Endothelial cell (in vitro differentiated cells): ENCODE measurements around the gene TMTC1.

- PRO-cap, result unidirectional peak, minus-strand start at chr12:29783912; unidirectional peak, minus-strand start at chr12:29783937
Observed at GRCh38 chr12:29783525-29784298, at the start of gene TMTC1. Gene TMTC1 (minus strand): TSS chr12:29783942.

DNA sequence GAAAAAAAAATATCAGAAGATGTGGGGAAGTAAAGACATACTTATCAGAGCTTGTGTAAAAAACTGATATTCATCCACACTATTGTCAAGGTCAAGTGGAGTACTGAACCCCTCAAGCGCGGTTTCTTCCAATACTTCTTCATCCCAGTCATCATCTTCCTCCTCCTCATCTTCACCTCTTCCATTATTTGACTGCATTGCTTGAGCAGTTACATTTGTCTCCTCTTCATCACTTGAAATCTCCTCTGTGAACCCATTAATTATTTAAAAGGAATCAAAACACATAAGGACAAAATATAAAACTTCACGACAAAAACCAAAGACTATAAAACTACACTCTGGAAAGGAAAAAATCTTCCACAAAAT is 61.6 kb downstream of the IPO8 start:
- PRO-cap, result no peak

DNA sequence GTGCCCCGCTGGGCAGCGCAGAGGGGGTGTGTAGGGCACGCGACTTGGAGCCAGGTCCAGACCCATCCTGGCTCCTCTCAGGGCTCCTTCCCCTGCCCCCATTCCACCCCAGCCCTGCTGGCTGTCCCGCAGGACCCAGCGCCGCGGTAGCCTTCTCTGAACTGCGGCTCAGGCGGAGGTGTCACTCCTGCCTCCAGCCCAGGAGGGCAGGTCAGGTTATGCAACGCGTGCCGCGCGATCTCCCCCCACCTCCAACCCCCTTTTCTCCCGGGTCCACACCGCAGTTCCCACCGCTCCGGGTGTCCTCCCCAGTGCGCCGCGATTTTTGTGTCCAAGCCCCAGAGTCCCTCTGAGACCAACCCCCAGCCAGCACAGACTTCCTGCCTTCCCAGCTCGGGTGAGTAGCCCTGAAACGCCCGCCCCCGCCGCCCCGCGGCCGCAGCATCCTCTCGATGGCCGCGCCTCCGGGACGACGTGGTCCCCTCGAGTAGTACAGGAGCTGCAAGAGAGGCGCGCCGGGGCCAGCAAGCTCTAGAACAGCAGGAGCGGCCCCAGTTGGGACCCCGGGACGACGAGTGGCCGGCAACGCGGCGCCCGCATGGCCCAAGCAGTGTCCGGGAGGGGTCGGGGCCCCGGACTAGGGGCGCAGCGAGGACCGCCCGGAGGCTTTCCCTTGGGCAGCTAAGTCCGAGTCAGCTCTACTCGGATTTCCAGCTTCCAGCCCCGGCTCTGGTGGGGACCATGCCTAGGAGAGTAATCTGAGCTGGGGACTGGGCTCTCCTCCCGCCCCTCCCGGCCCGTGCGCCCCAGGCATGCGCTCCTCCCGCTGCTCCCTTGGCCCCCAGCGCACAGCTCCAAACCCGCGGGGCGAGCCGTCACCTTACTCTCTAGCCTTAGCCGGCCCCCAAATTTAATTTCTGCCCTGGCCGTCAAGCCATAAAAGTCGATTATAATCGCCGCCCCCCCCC is 41.4 kb upstream of the CAPRIN2 start:
- PRO-cap, result bidirectional peak, plus-strand start at position 184 of the sequence, minus-strand start at position 163 of the sequence; bidirectional peak, plus-strand start at position 534 of the sequence, minus-strand start at position 351 of the sequence

DNA sequence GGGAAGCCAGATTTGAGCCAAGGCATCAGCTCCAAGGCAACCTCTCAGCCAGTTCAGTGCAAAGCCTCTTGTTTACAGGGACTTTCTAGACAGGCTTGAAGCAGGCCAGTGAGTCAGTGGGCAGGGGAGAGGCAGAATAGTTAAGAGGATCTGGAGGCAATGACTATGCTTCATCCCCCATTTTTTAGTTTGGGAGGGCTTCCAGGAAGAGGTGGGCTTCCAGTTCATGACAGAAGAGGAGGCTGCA is 104.7 kb downstream of the SINHCAF start:
- PRO-cap, result unidirectional peak, plus-strand start at position 116 of the sequence

DNA sequence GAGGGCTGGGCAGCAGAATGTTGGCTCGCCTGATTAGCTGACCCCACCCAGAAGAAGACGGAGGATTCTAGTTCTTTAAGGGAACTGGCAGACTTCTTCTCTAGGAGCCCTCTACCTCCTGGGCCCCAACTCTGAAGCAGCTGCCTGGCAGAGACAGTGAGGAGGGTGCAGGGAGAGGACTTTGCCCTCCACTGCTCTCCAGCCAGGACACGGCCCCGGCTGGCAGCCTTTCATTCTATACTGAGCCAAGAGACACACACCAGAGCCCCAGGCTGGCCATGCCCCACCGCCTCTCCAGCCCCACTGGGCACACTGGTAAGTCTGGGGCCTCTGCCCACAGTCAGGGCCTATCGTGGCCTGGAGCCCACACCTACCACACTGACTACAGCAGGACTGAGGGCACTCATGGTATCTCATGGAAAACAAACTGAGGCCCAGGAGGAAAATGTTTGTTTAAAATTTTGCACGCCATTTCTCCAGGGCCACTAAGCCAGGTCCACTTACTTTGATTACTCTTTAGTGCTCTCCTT is 96.5 kb downstream of the SINHCAF start:
- PRO-cap, result no peak

DNA sequence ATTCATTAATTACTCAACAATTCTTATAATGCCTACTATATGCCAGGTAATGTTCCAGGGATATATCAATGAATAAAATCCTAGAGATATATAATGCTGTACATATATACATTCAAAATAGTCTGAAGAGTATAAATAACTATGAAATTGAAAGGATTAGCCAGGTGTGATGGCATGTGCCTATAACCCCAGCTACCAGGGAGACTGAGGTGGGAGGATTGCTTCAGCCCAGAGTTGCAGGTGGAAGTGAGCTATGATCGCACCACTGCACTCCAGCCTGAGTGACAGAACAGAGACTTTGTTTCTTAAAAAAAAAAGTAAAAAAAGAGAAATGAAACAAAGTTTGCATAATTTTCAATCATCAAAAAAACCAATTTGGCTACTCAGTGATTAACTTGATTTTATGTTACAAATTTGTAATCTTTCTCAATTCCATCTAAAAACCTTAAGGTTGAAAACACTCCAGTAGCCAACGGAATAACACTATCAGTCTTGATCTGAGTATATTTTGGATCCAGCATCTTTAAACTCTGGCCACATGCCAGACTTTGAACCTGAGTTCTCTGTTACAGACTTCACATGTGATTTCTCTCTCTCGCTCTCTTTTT is 12.6 kb upstream of the DENND5B start:
- PRO-cap, result no peak

DNA sequence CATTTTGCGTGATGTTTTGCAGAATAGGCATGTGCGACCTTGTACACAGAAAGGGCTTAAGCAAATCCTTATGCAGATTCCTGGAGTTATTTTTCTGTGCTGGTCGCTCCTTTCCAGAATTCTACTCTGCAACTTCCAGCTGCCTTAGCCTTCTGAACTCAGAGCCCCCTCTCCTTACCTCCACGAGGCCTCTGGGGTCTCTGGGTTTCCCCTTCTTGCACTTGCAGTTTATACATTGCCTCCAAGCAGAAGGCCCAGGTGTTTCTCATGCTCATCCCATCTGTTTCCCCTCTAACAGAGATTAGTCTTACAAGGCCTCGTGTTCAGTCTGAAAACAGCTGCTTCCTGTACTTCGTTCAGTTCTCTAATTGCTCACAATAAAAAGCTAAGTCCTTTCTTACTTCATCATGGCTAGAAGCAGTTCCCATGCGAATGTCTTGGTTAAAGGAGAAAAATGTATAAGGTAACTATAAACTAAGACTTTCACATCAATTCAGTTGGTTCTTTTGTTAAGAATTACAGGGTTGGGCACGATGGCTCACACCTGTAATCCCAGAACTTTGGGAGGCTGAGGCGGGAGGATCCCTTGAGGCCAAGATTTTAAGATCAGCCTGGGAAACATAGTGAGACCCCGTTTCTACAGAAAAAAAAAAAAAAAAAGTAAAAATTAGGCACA is 134.3 kb upstream of the FGD4 start:
- PRO-cap, result no peak

DNA sequence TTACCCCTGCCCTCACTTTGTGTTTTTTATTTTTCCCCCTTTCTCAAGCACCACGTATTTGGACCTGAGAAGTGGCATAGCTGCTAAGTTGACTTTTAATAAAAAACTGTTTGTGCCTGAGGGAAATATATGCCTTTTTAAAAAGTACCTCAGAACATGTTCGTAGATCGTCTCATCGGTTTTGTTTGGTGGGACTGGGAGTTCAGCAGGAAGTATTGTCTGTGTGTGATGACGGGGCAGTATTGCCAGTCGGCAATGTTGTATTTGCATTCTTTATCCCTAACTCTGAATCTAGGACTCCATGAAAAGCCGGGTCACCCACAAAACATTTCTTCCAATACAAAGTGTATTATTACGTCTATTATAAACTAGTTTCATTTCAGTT is 19.7 kb upstream of the FGD4 start:
- PRO-cap, result no peak

DNA sequence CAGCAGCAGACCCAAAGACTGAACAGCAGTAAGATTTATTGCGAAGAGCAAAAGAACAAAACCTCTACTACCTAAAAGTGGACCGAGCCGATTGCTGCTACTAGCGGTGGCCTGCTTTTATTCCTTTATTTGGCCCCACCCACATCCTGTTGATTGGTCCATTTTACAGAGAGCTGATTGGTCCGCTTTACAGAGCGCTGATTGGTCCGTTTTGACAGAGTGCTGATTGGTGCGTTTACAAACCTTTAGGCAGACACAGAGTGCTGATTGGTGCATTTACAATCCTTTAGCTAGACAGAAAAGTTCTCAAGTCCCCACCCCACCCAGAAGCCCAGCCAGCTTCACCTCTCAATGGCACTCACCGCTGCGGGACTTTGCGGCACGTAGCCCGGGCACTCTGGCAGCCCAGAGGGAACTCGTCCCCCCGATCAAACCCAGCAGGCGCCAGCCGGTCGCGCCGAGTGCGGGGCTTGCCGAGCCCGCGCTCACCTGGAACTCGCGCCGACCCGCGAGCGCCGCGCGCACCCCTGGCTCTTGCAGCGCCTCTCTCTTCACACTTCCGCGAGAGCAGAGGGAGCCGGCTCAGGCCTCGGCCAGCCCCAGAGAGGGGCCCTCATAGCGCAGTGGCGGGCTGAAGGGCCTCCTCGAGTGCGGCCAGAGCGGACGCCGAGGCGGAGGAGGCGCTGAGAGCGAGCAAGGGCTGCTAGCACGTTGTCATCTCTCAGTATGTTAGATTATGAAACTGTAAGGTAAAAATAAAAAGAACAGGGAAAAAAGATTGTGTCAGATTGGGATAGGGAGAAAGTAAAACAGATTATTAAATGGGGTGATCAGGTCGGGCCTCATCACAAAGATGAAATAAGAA is 8.6 kb upstream of the FGD4 start:
- PRO-cap, result no peak

DNA sequence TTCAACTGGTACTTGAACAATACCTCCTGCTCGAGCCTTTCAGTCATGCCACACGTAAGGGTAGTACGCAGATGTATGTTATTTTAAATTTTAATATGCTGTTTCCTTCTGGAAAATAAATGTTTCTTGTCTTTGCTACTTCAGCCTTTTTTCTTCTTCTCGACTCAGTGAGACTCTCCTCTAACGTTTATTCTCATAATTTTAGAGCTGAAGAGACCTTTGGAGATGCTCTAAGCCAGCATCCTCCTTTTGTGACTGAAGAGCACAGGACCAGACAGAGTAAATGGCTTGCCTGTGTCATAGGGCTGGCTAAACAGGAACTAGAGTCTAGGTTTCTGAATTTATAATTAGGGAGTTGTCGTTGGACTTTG is 98.4 kb downstream of the FGD4 start:
- PRO-cap, result no peak

DNA sequence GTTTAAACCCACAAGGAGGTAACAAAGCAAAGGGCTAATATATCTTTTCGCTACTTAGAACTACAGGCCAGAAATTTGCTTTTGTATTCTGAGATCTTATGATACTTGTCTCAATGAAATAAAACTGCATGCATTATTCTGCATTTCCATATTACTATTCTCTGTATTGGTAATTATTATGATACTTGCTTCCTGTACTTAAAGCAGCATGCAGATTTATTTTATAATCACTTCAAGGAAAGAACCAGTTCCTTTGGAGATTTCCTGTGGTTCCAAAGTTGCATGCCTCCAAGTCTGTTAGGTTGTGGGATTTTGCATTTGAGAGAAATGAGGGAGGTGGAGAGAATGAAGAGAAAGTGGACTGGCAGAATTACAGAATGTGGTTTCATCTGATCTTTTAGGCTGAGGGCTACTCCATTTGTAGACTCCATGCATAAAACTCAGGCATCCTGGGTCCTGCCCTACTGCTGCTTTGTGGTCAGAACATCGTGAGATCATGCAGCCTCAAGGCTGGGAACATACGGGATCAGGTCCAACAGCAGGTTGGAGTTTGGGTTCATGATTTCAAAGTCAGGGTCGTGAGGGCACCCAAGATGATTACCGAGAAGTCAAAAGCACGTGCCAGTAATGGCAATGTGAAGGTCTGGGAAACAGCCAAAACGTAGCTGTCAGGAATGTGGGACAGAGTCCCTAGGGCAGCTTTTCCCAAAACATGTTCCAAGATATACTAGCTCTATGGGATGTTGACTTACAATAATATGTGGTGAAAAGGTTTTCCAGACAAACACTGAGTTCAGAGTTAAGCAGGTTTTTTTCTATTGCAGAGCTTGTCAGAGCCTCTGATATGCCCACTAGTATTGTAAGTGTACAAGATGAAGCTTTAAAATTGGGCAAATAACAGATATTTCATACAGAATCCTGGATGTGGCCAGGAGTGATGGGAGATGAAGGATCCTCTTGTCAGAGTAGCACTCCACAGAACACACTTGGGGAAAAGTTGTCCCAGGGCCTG is 130.5 kb upstream of the DNM1L start:
- PRO-cap, result no peak

- PRO-cap, result no peak
Observed at GRCh38 chr12:32615572-32616082, 63.5 kb upstream of the DNM1L start.

DNA sequence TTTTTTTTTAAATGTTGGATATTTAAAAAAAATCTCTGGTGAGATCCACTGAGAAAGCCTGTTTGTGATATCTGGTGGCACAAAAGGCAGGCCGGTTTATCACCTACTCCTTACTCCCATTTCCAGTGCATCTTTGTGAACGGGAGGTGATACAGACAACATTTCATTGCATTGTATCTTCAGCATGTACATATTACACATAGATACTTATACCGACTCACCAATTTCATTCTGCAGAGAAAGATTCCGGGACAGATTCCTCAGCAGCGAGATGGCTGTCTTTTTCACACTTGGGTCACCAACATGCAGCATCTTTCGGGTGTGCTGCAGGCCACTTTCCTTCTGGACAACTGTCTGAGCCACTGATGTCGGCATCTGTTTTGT is 46.5 kb upstream of the YARS2 start:
- PRO-cap, result no peak

DNA sequence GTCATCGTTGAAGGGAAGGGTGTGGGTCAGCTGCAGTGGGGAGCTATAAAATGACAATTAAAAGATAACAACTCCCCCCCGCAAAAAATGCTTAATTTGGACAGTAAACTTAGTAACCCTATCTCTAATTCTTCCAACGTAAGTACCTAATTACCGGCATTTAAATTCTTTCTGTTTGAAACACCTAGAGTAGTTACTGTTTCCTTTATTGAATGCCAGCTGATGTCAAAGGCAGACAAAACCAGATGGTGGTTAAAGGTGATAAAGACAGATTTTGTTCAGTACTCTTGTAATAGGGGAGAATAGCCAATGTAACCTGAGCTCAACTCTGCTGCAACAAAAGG is 90.6 kb upstream of the PKP2 start:
- PRO-cap, result no peak

DNA sequence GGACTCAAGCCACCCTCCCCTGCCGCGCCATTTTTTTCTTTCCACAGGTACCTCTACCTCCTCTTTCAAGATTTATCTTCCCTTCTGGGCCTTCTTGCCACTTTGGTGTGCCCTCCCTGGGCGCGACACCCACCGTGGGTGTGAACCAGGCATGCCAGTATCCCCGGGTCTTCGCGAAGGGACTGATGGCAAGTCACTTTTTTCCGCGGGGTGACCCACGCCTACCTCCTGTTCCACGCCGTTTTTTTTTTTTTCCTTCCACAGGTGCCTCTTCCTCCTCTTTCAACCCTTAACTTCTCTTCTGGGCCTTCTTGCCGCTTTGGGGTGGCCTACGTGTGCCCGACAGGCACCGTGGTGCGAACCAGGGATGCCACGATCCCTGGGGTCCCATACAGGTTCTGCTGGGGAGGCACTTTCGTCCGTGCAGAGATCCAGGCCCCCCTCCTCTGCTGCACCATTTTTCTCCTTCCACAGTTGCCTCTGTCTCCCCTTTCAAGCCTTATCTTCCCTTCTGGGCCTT is 289.4 kb downstream of the ALG10 start:
- PRO-cap, result no peak

DNA sequence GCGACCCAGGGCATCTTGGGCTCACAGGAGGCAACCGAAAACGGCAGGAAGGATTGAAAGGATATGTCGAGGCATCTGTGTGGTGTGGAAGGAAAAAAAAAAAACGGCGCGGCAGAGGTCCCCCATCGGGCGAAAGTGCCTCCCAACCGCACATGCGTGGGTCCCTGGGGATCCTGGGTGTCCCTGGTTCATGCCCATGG is 578.5 kb downstream of the ALG10 start:
- PRO-cap, result no peak

GRCh38 chr12:38131061-38131460 is 185.5 kb upstream of the ALG10B start:
- PRO-cap, result no peak

DNA sequence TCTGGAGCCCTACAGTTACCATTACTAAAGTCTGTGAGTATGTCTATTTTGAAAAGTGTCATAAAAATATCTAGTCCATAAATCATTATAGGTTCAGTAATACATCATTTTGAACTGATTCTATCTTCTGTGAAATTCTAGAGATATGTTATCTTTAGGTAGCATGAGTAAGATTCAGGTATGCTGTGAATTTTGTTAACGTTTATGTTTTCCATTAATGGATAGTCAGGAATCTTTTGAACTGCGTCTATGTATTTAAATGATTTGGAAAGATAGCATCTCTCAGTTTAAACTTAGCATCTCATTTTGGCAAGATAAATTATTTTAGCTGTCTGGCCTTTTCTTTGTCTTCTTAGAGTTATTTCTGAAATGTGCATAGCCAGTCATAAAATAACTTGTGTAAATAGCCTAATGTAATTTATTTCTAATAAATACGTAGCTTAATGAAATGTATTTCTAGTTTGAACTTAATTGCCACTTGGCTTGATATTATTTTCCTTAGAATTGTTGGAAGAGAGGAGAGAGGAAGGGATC is 8.4 kb downstream of the ALG10B start:
- PRO-cap, result no peak

GRCh38 chr12:38823133-38823752 is 82.1 kb downstream of the CPNE8 start:
- PRO-cap, result no peak

DNA sequence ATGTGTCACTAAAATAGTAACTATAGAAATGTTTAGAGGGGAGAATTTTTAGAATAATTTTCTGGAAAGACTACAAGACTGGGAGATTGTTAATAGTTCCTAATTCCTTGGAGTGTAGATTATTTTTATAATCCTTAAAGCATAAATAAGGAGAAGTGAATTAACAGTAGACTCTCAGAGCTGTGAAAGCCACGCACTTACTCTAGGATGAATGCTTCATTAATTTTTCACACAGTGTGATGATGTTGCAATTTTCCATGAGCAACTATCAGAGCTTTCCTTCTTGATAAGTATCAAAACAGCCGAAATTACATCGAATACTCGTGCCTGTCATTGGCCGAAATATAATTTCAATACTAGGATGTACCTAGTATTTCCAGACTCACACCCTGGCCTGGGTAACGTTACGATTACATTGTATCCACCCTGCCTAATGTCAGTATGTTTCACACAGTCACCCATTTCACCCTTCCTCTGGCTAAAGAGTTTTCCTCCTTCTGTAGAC is 1.1 kb downstream of the KIF21A start:
- PRO-cap, result no peak